Zone of skin (tissue), 1 donor: ENCODE results near the gene PSMA4.

DNA sequence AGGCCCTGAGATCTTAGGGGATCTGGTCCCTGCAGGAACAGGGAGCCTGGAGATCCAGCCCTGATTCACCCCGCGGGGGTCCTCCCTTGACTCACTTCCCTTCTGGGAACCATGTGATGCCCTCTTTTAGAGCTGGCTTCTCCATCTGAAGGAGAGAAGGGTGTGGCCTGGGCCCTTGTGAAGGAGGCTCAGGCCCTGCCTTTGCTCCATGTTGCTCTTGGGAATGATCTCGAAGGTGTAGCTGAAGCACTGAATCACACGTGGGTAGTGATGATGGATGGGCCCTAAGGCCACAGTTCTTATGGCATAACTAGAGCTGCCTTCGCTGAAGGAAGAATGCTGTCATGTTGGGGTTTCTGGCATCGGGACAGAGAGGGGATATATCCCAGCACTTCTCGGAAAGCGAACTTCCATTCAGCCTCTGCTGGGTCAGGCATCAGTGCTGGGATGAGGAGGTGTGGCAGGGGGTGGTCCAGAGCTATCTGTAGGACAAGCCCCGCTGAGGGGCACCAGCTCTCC, 1.1 kb downstream of the CSPG4 start:
- RRBS = no CpG with 5 or more reads among the region's 9 CpGs

GRCh38 chr15:75758239-75758930, 34.5 kb downstream of the ODF3L1 start:
- RRBS = under 1% methylated on average over 5 of the region's 33 CpGs

DNA sequence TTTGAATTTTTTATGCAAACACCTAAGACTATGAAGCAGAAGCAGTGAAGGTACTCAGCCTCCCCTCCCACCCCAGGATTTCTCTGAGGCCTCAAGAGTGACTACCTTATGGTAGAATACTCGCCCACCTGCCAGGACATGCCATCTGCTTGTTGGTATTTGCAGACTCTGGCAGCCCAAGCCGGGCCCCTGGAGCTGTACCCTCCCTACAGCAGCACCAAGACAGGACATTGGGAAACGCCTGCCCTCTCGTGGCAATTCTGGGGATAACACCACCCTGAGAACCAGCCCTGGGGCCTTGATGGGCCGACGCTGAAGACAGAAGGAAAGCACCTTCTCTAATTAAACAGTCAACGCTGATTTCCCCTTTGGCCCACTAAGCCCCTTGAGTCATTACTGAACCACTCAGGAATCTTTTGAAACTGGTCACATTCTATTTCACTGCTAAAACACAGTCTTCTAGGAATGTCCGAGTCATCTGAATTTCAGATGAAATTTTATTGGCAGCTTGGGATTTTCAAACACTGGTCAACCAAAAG, 91.2 kb downstream of the TMEM266 start:
- RRBS = no CpG with 5 or more reads among the region's 8 CpGs

- RRBS = 67% methylated on average over 2 of the region's 11 CpGs
Observed at GRCh38 chr15:76161177-76161619, 101.4 kb downstream of the TMEM266 start.

- RRBS = no CpG with 5 or more reads among the region's 6 CpGs
Observed at GRCh38 chr15:76753674-76754116, 151.4 kb downstream of the SCAPER start.

GRCh38 chr15:76774814-76775319, 130.3 kb downstream of the SCAPER start:
- RRBS = no CpG with 5 or more reads among the region's 5 CpGs

DNA sequence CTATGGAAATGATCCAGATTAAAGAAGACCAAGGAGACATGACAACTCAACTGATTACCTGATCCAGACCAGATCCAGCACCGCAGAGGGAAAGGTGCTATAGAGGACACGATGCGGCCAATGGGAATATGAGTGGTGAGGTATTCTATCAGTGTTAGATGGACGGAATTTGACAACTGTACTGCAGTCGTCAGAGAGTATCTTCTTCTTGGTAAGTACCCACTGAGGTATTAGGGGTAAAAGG, 27.4 kb downstream of the TSPAN3 start:
- RRBS = no CpG with 5 or more reads among the region's 5 CpGs

- RRBS = no CpG with 5 or more reads among the region's 11 CpGs
Observed at GRCh38 chr15:77181056-77181941, 110.4 kb upstream of the TSPAN3 start.

GRCh38 chr15:77285086-77285910, 134.6 kb downstream of the PEAK1 start:
- RRBS = no CpG with 5 or more reads among the region's 9 CpGs

DNA sequence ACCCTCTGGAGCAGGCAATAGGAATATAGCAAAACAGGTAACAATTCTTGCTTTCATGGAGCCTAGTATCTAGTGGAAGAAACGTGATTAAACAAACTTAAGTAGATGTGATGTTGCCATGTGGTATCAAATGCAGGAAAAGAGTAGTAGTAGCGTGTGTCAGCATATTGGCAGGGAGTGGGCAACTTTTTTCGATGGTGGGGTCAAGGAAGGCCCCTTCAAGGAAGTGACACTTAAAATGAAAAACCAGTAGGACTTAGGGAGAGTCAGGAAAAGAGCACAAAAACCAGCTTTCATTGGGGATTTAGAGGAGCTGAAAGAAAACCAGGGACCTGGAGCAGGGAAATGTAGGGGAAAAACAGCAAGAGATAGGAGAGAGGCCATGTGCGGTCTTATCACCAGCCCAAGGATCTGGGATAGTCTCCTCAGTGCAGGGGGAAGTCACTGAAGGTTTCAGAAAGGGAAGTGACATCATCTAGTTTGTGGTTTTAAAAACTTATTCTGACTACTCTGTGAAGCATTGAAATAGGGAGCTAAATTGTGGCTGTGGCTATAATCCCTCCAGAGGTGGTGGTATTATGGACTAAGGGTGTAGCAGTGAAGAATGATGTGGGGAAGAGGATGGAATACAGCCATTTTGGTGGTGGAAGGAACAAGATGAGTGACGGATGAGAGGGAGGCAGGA, 72.5 kb downstream of the HMG20A start:
- RRBS = no CpG with 5 or more reads among the region's 5 CpGs

GRCh38 chr15:77506248-77507025, 85.7 kb downstream of the HMG20A start:
- RRBS = no CpG with 5 or more reads among the region's 21 CpGs

GRCh38 chr15:77568781-77569227, 63.9 kb downstream of the LINGO1 start:
- RRBS = no CpG with 5 or more reads among the region's 9 CpGs

- RRBS = no CpG with 5 or more reads among the region's 4 CpGs
Observed at GRCh38 chr15:78071823-78072330, 5.6 kb downstream of the TBC1D2B start.

GRCh38 chr15:78540171-78541181, at the start of gene PSMA4:
TSS of gene PSMA4 (plus strand) at chr15:78540444.
- RRBS = 1% methylated on average over 24 of the region's 66 CpGs

DNA sequence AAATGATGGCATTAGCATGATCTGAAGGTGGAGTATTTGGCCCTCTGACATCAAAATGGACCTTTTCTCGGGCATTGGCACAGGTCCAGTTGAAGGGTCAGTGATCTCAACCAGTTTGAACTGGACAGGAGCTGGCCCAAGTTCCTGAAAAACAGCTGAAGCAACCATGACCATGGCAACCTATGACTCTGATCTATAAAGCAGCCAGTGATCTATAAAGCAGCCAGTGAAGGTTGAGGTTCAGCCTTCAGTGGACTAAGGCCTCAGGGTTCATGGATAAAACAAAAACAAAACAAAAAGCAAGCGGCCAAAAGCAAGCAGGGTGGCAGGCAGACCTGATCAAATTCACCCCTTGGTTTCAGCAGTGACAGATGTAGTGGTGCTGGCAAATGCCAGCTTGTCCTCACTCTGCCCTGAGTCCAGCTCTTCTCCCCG, 10.0 kb upstream of the CHRNB4 start:
- RRBS = no CpG with 5 or more reads among the region's 3 CpGs

GRCh38 chr15:78912451-78913131, 32.3 kb downstream of the CTSH start:
- RRBS = no CpG with 5 or more reads among the region's 5 CpGs

DNA sequence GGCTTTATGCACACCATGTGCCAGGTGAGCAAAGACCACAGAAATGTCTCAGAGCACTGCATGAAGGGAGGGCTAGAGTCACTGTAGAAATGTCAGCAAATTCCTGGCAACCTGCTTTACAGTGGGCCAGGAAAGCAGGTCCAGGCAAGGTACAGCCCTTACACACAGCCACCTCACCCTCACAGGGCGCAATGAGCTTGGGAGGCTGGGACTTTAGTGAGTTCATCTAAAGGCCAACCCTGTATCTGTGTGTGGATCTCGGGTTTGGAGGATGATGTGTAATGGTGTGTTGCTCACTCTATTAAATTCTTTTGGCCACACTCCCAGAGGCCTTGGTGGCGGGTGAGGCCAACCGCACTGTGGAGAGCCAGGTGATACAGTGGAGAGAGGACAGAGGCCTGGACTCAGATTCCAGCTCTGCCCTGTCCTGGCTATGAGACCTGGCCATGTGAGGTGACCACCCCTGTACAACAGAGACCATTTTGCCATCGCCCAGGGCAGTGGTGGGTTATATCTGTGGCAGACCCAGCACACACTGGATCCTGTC, 13.9 kb downstream of the CTSH start:
- RRBS = no CpG with 5 or more reads among the region's 5 CpGs

DNA sequence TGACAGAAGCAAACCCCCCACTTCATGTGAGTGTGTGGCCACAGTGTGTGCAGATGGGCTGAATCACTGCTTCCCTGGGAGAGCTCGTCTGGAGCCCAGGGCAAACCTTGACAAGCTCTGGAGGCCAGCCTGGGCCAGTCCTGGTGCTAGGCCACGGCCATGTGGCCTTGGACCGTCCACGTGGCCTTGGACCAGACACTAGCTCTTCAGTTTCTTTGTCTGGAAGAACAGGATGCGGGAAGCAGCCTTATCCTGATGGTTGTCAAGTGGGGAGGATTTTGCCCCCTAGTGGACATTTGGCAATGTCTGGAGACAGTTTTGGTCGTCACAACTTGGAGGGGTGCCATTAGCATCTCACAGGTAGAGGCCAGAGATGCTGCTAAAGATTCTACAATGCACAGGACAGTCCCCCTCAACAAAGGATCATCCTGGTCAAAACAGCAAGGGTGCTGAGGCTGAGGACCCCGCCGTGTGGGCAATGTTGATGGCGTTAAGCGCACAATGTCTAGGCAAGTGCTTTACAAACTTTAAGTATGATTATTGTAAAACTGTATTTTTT, 34.8 kb upstream of the CTSH start:
- RRBS = no CpG with 5 or more reads among the region's 10 CpGs

GRCh38 chr15:78991496-78991860, 46.6 kb upstream of the CTSH start:
- RRBS = no CpG with 5 or more reads among the region's 10 CpGs

DNA sequence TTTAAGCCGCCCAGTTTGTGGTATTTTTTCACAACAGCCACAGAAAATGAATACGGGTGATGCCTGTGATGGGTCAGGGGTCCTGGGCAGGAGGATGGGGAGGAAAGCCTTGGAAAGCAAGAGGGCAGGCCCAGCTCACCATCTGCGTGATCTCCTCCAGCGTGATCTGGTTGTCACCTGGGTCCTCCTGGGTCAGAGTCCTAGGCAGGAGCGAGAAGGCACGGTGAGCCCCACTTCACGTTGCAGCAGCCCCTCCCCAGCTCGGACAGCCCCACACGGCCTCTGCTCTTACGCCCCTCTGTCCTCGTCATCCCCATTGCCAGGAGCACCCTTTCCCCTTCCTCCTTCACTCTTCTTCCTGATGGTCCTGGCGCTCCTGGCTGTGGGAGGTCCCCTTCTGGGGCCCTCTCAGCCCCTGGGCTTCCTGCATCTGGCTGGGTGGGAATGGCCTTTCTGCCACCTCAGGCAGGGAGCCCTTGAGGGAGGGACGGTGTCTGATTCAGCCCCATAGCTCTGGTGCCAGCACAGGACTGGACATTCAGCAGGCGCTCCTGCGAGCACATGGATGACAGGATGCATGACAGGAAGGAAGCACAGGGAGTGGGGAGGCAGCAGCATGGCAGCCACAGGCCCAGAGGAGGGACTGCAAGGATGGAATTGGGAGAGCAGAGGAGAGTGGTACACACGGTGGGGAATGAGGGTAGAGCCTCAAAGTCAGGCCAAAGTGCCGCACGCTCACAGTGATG, 50.9 kb upstream of the CTSH start:
- RRBS = no CpG with 5 or more reads among the region's 18 CpGs